Pulmonary lymph node (tissue), 1 donor: ENCODE measurements around a stretch of chr22.

- PRO-cap = no peak
These were observed 54.4 kb downstream of the TIMP3 start for GRCh38 chr22:32855885-32856376.

DNA sequence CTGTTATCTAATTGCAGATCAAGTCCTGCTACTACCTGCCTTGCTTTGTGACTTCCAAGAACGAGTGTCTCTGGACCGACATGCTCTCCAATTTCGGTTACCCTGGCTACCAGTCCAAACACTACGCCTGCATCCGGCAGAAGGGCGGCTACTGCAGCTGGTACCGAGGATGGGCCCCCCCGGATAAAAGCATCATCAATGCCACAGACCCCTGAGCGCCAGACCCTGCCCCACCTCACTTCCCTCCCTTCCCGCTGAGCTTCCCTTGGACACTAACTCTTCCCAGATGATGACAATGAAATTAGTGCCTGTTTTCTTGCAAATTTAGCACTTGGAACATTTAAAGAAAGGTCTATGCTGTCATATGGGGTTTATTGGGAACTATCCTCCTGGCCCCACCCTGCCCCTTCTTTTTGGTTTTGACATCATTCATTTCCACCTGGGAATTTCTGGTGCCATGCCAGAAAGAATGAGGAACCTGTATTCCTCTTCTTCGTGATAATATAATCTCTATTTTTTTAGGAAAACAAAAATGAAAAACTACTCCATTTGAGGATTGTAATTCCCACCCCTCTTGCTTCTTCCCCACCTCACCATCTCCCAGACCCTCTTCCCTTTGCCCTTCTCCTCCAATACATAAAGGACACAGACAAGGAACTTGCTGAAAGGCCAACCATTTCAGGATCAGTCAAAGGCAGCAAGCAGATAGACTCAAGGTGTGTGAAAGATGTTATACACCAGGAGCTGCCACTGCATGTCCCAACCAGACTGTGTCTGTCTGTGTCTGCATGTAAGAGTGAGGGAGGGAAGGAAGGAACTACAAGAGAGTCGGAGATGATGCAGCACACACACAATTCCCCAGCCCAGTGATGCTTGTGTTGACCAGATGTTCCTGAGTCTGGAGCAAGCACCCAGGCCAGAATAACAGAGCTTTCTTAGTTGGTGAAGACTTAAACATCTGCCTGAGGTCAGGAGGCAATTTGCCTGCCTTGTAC is 58.0 kb downstream of the TIMP3 start:
- PRO-cap = no peak

DNA sequence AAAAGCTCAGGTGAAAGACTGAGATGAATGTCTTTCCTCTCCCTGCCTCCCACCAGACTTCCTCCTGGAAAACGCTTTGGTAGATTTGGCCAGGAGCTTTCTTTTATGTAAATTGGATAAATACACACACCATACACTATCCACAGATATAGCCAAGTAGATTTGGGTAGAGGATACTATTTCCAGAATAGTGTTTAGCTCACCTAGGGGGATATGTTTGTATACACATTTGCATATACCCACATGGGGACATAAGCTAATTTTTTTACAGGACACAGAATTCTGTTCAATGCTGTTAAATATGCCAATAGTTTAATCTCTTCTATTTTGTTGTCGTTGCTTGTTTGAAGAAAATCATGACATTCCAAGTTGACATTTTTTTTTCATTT is 58.6 kb downstream of the TIMP3 start:
- PRO-cap = no peak

GRCh38 chr22:32860936-32861739 is 59.6 kb downstream of the TIMP3 start:
- PRO-cap = no peak

GRCh38 chr22:32991735-32992251 is 66.4 kb downstream of the SYN3 start:
- PRO-cap = no peak

- PRO-cap = no peak
These were observed 163.4 kb upstream of the SYN3 start for GRCh38 chr22:33221432-33222159.

DNA sequence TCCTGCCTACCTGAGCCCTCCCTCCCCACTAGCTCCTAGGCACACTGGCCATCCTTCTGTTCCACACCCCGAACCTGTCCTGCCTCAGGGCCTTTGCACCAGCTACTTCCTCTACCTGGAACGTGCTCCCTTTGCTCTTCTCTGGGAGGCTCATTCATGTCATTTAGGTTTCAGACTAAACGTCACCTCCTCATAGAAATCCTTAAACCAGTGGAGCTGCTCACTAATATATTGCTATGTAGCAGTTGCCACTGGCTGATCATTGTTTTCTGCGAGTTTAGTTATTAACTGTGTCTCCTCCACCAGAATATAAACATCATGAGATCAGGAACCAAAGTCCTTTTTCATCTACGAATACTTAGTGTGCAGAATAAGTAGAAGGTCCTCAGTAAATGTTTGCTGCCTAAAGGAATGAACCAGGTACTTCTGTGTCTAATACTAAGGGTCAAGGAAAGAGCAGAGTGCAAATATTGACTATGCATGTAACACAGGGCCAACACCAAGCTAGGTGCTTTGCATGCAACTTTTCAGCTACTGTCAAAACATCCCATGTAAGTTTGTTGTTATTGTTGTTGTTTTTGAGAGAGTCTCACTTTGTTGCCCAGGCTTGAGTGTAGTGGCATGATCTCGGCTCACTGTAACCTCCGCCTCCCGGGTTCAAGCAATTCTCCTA is 277.6 kb upstream of the SYN3 start:
- PRO-cap = no peak

GRCh38 chr22:33381779-33382513 is 323.8 kb upstream of the SYN3 start:
- PRO-cap = no peak

DNA sequence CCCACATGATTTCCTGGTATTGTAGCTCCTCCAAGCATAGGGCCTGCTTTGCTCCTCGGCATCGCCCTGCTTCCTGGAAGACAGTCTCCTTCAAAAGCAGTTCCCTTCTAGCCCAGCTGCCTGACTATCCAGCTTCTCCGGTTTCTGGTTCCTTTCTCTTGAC is 261.4 kb downstream of the LARGE1 start:
- PRO-cap = no peak

DNA sequence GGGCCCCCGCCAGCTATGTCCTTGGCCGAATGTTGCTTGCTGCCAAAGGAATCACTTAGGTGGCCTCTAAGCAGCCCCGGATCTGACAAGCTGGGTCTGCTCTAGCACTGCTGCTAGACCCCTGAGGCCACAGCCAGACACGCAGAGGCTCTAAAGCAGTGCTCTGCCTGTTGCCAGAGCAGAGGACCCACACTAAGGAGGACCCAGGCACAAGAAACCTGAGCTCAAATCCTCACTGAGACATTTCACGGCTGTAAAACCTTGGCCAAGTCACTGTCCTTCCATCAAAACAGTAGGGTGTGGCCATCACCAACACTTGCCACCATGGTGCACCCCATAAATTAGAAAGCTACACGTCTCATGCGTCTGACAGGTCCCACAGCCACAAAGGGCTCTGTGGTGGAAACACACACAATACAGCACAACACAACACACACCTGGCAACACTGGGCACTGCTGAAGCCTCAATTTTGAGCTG is 215.5 kb downstream of the LARGE1 start:
- PRO-cap = no peak

- PRO-cap = no peak
These were observed 127.5 kb downstream of the LARGE1 start for GRCh38 chr22:33792671-33793180.

DNA sequence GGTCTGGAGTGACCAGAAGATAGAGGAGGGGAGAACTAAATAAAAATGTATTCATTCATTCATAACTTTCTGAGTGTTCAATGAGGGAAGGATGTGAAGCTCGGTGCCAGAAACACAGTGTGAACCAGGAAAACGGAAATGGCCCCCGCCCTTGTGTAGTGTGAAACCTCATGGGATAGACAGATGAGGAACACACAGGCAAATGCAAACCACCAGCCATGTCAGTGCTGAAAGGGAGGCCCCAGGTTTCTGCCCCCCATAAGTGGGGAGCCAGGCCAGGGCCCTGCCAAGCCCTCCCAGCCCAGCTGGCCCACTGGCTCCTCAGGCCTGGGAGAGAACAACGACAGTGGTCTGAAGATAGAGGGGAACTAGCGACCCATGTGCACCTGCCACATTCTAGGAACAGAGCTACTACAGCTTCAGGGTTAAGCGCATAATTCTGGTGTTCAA is 30.5 kb downstream of the LARGE1 start:
- PRO-cap = no peak

DNA sequence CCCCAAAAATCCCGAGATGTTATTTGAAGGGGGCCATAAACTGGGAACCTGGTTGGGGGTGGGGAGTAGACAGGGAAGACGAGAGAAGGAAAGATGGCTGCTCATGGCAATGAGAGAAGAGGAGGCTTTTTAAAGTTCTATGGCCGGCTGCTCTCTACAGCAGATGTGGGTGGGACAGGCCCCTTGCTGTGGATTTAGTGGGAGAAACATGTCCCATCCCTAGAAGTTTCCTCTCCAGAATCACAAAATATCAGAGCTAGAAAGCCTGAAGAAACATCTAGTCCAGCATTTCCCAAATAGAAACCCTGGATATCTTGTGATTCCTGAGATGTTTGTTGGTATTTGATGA is 38.1 kb downstream of the ISX start:
- PRO-cap = no peak

- PRO-cap = no peak
These were observed 15.1 kb downstream of the TOM1 start for GRCh38 chr22:35314583-35315459.

DNA sequence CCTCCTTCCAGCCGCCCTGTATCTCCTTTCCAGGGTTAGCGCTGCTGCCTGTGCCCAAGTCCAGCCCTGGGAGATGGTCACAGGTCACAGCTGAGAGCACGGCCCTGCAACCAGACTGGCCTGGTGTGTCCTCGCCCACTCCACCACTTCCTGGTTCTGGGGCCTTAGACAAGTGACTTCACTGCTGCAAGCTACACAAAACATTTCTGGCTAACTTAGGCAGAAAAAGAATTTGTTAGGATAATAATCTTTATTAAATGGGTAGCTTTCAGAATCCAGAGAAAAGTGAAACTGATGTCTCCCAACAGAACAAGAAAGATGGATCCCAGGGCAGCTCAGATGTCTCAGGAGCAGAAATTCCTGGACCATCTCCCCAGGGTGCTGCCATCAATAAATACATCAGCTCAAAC is 31.0 kb downstream of the TOM1 start:
- PRO-cap = no peak

DNA sequence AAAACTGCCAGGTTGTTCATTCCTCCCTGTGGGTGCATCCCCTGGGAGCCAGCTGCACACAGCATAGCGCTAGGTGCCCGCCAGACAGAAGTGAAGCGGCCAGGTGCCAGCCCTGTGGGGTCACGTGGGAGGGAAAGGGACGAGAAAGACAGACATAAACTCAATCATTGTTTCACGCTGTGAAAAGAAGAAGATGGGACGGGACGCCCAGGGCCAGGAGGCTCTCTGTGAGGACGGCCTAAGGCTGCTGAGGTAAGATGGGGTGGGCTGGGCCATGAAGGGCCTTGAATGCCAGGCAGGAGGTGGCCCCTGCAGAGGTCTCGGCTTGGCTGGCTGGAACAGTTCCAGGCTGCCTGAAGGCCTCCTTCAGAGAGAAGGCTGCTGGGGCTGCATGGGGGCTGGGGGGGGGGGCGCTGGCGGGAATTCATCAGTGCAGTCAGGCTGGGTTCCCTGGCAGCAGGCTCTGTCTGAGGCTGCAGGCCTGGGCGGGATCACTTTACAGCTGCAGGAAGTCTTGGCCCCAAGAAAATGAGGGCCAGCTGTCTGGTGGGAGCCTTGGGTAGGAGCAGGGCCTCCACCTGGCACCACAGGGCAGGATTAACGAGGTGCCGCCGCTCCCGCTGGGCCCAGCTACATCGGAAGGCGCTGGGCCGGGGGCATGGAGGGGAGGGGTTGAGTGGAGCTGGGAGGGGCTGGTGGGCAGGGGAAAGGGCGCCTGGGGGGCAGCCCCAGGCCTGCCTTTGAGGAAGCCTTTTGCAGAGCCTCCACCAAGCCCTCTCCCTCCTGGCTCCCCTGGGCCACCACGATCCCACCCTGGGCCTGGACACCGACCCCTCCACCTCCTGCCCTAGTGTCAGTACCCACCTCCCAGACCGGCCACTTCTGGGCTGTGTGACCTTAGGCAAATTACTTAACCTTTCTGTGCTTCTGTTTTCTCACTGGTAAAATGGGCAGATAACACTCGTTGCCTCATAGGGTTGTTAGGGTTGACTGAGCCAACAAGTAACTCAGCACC is 31.1 kb upstream of the HMOX1 start:
- PRO-cap = unidirectional peak, plus-strand start at position 182 of the sequence

DNA sequence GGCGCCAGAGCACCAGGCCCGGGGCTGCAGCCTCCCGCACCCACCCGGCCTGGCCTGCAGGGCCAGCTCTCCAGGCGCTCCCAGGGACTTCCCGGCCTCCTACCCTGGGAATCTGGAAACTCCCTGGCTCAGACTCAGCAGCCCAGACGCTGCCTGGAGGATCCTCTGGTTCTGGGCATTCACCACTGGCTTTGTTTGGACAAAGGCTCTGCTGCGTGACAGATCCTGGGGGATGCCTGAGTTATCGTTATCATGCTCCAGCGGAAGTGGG is 31.0 kb downstream of the MCM5 start:
- PRO-cap = no peak

- PRO-cap = no peak
These were observed 42.5 kb upstream of the RASD2 start for GRCh38 chr22:35498209-35498476.

DNA sequence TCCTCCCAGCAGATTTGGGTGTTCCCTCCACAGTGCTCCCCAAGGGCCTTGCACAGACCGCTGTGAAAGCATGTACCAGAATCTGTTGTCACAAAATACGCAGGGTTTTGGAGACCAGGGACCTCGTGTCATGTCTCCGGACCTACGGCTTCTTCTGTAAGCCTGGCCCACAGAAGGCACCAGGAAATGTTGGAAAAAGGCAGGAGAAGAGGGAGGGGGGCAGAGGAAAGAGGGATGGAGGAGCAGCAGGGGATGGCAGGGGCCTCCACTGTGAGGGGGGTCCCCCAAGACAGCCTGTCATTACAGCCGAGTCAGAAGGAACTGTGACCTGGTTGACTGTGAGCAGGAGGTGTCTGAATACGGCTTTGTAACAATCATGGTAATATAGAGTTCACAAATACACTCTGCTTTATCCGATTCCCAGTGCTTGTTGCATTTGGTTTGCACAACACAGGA is 13.6 kb upstream of the RASD2 start:
- PRO-cap = no peak

GRCh38 chr22:35630303-35630931 is 13.3 kb upstream of the MB start:
- PRO-cap = no peak